Choroid plexus epithelial cell (primary cell): ENCODE measurements around the gene ANXA10.

DNA sequence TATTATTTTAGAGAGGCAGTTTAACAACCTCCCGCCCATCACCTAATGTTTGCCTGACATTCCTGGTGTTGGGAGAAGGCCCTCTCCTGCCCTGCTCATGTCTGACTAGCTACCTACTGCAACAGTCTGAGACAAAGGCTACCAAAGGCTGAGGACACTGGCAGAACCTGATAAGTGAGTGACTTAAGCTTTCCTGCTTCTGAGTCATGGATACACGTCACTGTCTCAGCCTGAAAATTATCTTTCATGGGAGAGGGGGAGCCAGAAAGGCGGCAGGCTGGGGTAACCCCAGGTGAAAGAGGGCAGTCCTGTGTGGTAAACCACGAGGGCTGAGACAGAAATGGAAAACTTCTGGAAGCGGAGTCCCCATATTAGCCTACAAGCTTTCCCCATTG lies 97.8 kb downstream of the CPE start:
- RRBS = no CpG with 5 or more reads among the region's 5 CpGs

DNA sequence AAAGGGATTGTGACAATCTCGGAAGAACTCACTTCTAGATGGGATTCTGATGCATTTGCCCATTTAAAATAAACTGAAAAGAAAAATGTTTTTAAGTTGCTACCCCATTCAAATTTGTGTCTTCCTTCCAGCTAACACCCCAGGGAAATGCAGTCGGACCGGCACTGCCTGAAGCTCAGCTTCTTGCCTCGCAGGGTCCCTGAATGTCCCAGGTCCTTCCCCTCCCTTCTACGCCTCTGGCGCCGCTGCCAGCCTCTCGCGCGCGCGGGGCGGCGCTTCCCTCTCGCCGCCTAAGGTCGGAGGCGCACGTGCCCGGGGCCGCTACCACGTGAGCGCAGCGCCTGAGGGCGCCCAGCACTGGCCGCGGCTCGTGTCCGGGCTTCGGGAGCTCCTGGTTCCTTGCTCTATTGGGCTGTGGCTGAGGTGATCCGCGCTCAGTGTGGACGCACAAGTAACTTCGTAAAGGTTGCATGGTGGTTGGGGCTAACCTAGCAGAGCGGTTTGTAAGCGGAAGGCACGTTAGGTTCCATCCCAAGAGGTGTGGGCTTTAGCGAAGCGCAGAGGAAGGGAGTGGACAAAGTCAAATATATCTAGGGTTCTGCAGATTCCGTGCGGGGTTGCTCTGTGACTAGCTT lies 1.7 kb downstream of the TLL1 start:
- RRBS = 3% methylated on average over 10 of the region's 41 CpGs

GRCh38 chr4:168092408-168092930 lies at the start of gene ANXA10:
Gene ANXA10, plus strand, starts transcription at chr4:168092537.
- RRBS = no CpG with 5 or more reads among the region's 2 CpGs

- RRBS = no CpG with 5 or more reads among the region's 2 CpGs
These were observed 999 bp upstream of the DDX60 start for GRCh38 chr4:168319541-168319961.

DNA sequence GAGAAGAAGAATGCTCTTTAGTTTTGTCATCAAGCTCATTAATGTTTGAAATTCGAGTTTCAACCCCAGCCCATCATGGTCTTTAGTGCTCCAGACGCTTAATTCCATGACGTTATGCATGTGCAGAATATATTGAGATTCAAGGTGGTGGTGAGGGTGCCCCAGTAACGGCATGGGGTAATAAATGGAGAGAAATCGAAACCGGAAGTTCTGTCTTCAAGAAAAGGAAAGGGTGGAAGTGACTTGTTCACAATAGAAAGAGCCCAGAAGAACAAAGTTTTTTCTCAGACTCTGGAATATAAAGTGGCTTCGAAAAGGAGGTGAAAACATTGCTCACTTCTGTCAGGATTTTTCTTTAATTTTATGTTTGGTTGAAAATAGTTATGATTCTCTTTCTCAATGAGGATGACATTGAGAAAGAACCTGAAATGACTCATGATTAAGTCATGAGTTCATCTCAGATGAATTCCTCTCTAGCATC lies 699 bp upstream of the DDX60L start:
- RRBS = no CpG with 5 or more reads among the region's 7 CpGs

- RRBS = no CpG with 5 or more reads among the region's 1 CpG
These were observed 165.7 kb downstream of the PALLD start for GRCh38 chr4:168662408-168663014.

- RRBS = no CpG with 5 or more reads among the region's 7 CpGs
These were observed 214.4 kb downstream of the PALLD start for GRCh38 chr4:168711146-168711711.

DNA sequence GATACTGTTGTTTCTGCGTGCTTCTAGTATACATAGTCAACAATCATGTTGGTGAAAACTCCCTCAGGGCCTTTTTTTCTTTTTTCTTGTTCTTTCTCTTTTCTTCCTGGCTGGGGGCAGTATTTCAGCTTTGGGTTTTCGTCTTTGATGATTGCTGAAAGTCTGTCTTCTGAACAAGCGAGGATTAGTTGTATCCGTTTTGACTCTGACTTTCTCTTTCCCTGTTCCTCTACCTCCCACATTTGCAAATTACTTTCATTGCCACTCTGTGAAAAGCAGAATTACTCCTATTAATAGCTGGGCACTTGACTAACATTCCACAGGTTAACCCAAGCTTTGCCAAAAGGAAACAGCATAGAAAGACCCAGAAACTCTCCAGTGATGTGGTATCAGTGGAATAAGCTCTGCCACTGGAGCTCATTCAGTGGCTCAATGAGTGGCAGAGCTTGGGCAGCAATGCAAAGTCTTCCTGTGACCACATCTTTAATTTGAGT lies 238.8 kb downstream of the PALLD start:
- RRBS = no CpG with 5 or more reads among the region's 4 CpGs

GRCh38 chr4:168741157-168741711 lies 244.4 kb downstream of the PALLD start:
- RRBS = no CpG with 5 or more reads among the region's 8 CpGs

DNA sequence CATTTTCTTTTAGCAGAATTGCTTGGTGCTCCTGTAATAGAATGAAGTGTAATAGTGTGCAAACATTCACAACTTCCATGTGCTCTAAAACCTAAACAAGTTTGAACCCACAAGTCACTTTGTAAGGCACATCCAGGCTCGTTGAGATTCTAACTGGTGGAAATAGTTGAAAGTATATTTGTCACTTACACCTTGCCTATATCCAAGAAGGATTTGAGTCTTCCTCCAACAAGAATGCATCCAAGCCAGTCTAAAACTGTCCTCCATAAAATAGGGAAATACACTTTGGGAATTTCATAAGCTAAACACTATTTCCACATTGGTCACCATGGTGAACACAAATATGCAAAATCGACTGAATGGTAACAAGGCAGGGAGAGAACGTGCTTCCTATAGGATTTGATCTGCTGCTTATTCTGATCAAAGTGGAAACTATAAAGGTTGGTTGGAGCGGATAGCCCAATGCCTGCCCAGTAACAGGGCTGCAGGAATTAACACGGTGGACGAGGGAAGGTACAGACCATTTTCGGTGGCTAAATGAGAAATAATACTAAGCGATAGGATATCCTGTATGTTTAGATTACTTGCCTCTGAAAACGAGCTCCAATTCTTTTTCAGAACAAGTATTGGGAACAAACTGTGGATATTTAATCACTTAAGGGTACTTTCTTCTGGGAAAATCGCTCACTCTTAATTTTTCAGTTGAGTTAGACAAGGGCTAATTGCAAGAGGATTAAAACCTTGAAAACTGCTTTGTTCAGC lies 194.6 kb downstream of the CBR4 start:
- RRBS = no CpG with 5 or more reads among the region's 10 CpGs

- RRBS = no CpG with 5 or more reads among the region's 3 CpGs
These were observed 144.8 kb downstream of the CBR4 start for GRCh38 chr4:168865230-168865619.

DNA sequence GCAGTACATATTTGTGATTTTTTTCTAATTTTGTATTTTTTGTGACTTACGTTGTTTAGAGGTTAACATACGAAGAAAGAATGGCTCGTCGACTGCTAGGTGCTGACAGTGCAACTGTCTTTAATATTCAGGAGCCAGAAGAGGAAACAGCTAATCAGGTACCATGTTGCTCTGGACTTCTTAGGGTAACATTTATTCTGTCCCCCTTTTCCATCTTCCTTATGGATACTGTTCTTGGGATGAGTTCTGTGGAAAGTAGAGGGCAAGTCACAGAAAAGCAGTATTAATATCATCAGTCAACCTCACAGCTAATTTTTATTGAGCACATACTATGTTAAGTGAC lies 115.6 kb downstream of the CBR4 start:
- RRBS = no CpG with 5 or more reads among the region's 4 CpGs

- RRBS = no CpG with 5 or more reads among the region's 6 CpGs
These were observed 110.2 kb downstream of the CBR4 start for GRCh38 chr4:168899912-168900251.

DNA sequence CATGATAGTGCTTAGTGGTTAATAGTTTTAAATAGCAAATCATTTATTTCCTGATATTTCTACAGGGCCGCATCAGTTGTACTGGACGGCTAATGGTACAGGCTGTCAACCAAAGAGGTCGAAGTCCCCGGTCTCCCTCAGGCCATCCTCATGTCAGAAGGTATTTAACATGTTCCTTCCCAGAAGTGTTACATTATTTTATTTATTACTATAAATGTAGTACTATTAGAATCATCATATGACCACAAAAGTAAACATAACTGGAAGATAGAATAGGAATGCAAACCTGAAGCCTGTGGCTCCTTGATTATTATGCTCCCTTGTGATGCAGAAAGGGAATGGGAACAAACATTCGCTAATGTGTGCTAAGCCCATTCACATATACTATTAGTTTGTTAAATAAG lies 96.2 kb downstream of the CBR4 start:
- RRBS = no CpG with 5 or more reads among the region's 5 CpGs

GRCh38 chr4:168926811-168927979 lies 82.9 kb downstream of the CBR4 start:
- RRBS = no CpG with 5 or more reads among the region's 4 CpGs

DNA sequence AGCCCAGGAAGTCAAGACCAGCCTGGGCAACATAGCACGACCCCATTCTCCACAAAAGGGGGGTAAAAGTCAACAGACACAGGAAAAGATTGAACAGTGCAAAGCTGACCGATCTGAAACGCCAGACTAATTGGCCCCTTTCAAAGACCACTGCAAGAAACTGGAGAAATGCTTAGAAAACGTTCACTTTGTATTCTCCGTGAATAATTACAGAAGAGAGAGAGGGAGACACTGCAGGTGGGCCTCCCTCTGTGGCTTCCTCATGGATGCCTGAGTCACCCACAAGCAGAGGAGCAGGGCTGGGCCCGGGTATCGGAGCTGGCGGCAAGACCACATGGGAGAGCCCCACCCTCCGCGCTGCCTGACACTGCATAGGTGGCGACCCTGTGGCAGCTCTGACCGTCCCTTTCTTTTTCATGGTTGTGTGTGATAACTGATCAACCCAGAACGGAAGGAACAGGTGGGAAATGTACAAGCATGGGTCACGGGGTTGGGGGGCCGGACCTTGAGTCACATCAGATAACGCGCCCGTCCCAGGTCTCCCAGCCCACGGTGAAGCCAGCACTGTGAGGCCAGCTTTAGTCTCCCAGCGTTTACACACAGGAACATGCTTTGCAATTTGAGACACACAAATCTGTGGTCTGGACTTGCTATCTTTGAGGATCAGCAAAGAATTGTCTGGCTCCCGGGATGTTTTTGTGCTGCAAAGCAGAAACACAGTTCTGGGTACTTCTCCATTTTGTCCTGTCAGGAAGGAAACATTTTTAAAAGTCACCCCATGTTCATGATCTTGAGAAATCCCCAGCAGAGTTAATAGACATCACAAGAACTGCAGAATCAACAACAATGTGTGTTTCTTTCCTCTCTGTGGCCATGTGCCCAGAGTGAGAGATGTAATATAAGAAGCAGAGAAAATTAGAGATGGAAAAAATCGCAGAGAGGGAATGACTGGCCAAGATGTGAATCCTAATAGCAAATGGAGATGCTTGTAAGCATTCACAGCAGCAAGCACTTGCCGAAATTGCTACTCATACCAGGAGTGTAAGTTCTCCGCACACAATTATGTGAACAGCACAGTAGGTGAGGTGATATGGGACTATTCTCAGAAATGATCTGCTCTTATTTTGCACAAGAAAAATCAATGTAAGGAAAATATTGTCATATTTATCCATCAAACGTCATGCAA lies 70.1 kb upstream of the CBR4 start:
- RRBS = no CpG with 5 or more reads among the region's 25 CpGs

GRCh38 chr4:169269834-169270724 lies 677 bp downstream of the SH3RF1 start:
- RRBS = 1% methylated on average over 24 of the region's 54 CpGs

DNA sequence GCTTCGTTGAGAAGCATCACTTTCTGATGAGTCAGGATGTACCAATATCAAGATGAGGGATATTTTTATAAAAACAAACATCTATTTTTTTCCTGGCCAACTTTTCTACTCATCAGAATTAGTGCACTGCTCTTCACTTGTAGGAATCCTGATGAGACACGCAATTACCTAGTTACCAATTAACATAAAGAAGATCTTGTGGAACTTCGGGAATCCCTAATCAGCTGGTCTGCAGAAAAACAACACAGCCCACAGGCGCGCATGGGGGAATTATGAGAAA lies 51.1 kb downstream of the MFAP3L start:
- RRBS = no CpG with 5 or more reads among the region's 5 CpGs

GRCh38 chr4:170091461-170091776 lies 1.7 kb upstream of the AADAT start:
- RRBS = no CpG with 5 or more reads among the region's 13 CpGs